CMK (cell line): Measurements from ENCODE around the genes SHROOM2, TLR7 and TLR8.

DNA sequence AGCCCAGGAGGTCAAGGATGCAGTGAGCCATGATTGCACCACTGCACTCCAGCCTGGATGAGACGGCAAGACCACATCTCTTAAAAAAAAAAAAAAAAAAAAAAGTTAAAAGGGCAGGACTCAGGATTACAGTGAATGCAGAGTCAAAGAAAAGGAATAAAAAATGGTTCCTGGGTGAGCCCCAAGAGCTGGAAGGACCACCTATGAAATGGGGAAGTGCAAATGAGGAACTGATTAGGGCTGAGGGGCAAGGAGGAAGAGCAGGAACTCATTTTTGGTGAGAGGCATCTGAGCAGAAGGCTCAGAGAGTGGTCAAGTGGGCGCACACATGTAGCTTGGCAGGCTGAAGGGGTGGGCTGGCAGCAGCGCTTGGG is 49.9 kb downstream of the PRKX start:
- RRBS, result no CpG with 5 or more reads among the region's 3 CpGs

DNA sequence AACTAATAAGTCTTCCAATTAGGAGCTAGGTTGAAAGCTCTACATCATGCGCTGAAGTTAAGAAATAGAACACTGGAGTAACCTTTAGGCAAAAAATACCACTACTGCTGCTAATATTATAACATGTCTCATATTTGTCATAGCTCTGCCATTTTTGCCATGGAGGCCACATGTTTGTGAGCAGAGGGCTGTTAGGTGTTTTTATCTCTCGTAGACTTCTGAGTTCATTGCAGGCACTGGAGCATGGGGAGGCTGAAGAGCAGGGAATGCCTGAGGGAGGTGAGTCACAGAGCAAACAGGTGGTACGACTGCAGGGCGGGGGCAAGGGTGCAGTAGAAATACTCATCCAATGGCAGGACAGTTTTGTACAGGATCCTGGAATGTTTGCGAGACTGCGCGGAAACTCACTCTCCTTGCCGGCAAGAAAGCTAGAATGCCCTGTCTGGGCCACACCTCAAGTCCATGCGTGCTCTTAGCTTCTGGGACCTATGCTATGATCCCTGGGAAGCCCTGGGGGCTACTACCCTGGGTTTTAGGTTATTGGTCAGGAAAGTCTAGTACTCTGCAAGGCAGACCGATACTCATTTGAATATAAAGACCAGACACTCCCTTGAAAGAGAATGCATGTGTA is 19.9 kb upstream of the VCX2 start:
- RRBS, result no CpG with 5 or more reads among the region's 10 CpGs

GRCh38 chrX:9336642-9337004 is 128.2 kb upstream of the TBL1X start:
- RRBS, result no CpG with 5 or more reads among the region's 10 CpGs

DNA sequence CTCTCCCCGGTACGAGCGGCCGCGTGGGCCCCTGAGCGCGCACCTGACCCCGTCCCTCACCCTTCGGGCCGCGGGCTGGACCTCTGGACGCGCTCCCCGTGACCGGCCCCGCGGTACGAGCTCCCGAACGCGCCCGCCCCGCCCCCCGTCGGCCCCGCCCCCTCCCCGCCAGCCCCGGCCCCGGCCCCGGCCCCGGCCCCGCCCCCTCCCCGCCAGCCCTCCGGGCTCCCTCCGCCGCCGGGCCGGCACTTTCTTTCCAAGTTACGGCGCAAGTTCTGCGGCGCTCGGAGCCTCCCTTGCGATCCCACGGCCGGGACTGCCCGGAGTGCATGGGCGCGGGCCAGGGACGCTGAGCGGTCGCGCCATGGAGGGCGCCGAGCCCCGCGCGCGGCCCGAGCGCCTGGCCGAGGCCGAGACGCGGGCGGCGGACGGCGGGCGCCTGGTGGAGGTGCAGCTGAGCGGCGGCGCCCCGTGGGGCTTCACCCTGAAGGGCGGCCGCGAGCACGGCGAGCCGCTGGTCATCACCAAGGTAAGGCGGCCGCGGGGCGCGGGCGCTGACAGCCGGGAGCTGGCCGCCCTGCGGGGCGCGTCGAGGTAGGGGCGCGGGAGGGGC is at the start of gene SHROOM2:
TSS of gene SHROOM2 (plus strand) at position 248 of the 613 bp plus-strand sequence.
- RRBS, result 87% methylated on average over 8 of the region's 94 CpGs

- RRBS, result no CpG with 5 or more reads among the region's 21 CpGs
These were observed 69.2 kb upstream of the CLDN34 start for GRCh38 chrX:9897739-9898486.

GRCh38 chrX:10015414-10016109 is 48.4 kb downstream of the CLDN34 start:
- RRBS, result 3% methylated on average over 88 of the region's 119 CpGs

DNA sequence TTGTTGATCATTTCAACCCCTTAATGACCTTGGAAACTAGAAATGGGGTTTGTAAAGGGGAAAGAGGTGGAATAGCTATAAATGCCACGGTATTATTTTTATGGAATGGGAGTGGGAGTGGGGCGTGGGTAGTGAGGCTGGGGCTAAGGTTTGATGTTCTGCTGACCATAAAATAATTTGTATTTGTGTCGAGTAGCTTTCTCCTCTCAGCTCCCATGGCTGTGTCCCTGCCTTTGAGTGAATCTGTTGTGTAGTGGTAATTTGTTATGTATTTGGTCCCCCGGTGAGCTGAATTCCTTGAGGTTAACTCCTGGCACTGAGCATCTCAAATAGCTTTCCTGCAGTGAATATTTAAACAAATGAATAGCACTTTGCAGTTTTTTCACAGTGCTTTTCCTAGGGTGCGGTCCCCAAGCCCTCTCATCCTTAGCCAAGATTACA is 74.1 kb downstream of the CLDN34 start:
- RRBS, result no CpG with 5 or more reads among the region's 5 CpGs

- RRBS, result no CpG with 5 or more reads among the region's 16 CpGs
These were observed 66.2 kb upstream of the CLCN4 start for GRCh38 chrX:10090428-10091040.

DNA sequence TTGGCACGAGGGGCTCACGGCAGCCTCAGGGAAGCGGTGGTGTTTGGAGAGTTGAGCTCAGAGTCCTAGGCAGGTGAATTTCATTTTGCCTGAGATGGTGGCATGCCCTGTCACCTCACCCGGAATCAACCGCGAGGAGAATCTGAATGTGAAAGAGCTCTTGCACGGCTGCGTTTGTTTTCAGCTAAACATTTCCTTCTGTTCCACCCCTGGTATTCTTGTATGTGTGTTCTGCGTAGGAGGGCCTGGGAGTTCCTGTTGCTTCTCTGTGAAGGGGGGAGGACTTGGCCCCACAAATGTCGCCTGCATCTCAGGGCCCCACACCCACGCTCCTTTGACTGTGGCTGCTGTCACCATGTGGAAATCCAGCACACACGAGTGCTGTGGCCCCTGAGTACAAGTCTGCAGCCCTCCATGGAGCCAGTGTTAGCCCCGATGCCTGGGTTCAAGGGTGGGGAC is 45.8 kb upstream of the CLCN4 start:
- RRBS, result no CpG with 5 or more reads among the region's 13 CpGs

DNA sequence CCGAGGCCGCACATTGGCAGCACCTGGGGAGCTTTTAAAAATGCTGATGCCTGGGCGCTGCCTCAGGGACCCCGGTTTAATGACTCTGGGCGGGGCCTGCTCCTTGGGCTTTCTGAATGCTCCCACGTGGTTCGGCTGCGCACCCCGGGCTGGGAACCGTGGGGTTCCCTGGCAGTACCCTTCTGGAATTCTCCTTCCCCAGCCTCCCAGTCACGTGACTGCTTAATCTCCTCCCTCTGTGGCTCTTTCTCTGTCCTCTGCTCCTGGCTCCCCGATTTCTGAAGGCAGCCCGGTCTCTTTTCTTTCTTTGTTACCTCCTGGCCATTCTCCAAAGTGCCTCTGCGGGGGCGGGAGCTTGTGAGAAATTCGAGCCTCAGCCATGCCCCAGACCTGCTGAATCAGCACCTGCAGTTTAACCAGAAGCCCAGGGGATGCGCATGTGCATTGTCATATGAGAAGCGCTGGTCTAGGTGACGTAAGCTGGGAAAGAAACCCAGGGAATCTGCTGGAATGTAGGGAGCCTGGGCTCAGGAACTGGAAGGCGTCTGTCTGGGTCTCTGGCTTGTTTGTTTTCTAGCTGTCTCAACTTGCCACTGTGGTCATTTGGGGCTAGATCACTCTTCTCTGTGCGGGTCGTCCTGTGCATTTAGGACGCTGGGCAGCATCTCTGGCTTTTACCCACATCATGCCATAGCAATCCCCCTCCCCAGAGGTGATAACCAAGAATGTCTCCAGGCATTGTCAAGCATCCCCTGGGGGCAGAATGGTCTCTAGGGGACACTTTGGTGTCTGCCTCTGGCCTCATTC is 16.8 kb downstream of the CLCN4 start:
- RRBS, result 97% methylated on average over 6 of the region's 23 CpGs

GRCh38 chrX:10482942-10483686 is 137.3 kb downstream of the MID1 start:
- RRBS, result no CpG with 5 or more reads among the region's 9 CpGs

- RRBS, result no CpG with 5 or more reads among the region's 32 CpGs
These were observed 53.4 kb downstream of the MID1 start for GRCh38 chrX:10566726-10567635.

DNA sequence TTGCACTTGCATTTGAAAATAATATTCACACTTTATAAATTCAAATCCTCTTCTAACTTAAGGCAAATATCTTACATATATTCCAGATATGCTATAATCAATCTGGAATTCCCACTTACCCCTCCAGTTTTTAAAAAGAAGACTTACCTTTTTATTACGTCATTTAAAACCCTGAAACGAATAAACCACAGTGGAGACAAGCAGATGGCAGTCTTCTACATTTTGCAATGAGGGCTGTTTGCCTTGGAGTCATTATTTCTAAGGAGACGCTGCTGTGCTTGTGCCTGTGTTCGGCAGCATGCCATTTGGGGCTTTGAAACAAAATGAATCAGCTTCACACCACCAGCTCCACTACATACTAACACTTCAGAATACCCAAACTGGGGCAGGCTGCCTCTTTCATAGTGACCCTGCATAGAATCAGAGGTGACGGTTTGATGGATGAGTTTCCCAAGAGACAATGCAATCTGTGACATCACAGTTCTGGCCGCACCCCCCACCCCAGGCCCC is 57.0 kb upstream of the MID1 start:
- RRBS, result no CpG with 5 or more reads among the region's 6 CpGs

- RRBS, result 95% methylated on average over 8 of the region's 61 CpGs
These were observed 27.7 kb downstream of the HCCS start for GRCh38 chrX:11138541-11139499.

DNA sequence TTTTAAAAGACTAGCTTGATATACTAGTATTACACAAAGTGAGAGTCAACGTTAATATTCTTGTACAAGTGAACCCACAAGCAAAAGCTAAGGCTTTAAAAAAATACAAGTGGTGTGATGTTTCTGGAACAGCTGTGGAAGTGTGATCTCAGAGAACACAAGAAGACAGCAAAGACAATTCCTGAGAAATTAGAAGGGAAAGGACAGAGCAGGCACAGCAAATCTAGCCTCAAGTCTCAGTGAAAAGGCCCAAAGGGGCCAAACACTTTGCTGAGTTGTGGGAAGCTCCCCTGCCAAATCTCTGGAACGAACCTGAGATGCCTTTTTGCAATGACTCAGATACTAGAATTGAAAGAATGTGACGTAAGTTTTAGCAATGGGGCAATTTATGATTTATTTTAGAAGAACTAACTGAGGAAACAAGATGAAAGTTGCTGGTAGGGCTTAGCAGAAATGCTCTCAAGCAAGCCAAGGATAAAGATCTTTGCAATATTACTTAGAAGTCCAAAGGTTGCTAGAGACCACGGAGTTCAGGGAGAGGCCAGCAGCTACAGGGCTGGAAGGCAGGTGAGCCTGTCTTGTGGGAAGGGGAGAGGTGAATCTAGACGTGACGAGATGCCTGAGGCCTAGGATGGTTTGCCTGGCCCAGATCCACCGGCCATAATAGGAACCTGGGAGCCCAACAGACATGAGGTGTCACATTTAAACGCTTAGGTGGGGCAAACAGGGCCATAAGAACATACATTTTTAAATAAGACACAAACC is 92.9 kb downstream of the AMELX start:
- RRBS, result no CpG with 5 or more reads among the region's 8 CpGs

GRCh38 chrX:12798911-12799531 is 7.8 kb downstream of the PRPS2 start:
- RRBS, result no CpG with 5 or more reads among the region's 14 CpGs

DNA sequence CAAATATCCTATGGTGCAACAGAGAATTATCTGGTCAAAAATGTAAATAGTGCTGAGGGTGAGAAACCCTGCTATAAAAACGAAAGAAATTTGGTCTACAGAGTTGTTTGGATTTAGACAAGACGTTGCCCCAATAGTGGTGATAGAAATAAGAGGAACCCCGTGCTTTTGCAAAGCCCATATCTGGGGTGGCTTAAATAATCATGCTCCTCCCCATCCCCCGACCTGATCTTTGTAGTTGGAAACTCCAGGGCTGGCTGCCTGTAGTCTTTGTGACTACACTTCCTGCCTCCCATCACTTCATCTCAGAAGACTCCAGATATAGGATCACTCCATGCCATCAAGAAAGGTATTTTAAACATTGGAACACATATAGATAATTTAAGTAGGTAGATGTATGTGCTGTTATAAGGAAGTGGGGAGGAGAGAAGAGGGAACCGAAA is at the start of gene TLR7:
TSS of gene TLR7 (plus strand) at position 298 of the 443 bp plus-strand sequence.
- RRBS, result no CpG with 5 or more reads among the region's 5 CpGs

GRCh38 chrX:12906559-12906836 is at the start of gene TLR8:
TSS of gene TLR8 (plus strand) at chrX:12906620.
- RRBS, result no CpG with 5 or more reads among the region's 5 CpGs

GRCh38 chrX:12979944-12980529 is 5.1 kb downstream of the TMSB4X start:
- RRBS, result no CpG with 5 or more reads among the region's 13 CpGs

GRCh38 chrX:13051341-13051974 is 7.0 kb upstream of the FAM9C start:
- RRBS, result no CpG with 5 or more reads among the region's 3 CpGs